LHCN-M2 (cell line): ENCODE measurements around the gene FXYD6.

DNA sequence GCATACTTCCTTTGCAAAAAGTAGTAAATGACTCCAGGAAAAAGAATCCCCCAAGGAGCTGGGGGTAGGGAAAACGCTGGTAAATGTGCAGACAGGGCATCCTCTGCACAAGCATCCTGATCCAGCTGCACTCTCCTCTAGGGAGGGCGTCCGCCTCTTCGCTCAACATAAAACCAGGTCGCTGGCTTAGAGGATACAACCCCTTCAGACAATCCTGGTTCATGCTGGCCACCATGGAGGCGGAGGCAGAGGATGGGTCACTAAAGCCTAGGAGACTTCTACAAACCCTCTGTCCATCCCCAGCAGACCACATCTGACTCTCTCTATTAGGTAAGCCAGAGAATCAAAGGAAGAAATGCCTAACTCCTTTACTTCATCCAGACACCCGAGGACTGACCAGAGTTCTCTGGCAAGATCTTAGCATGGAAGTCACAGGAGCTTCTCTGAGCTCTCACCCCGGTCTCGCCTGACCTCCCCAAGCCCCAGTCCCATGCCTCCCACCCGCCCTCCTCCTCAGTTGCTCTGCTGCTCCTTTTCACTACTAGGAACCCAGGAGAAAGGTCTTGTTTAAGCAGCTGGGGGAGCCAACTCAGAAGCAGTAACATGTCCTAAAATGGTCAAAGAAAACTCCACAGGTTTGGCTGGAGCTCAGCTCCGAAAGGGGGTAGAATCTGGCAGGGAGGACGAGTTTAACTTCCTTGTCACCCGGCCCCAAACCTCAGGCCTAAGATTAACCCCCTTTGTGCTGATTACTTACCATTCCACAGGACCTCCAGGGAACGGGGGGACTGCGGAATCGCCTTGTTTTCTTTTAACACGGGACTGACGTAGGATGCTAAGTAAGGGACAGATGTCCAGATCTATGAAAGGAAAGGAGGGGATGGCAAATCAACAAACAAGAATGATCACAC is 13.9 kb downstream of the PCSK7 start:
- RAMPAGE, long total RNA, result no peak

DNA sequence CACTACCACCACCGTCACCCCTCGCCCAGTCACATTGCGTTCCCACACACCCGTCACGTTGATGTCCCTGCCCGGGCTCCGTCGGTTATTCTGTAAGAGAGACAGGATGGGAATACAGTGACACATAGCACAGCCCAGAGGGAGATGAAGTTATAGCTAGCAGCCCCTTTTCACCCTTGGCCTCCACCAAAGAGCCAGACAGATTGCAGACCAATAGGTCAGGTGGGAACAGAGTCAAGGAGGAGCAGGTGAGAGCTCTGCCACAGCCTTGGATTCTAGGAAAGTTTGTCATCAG is 3.7 kb downstream of the PCSK7 start:
- RAMPAGE, long total RNA, result no peak

DNA sequence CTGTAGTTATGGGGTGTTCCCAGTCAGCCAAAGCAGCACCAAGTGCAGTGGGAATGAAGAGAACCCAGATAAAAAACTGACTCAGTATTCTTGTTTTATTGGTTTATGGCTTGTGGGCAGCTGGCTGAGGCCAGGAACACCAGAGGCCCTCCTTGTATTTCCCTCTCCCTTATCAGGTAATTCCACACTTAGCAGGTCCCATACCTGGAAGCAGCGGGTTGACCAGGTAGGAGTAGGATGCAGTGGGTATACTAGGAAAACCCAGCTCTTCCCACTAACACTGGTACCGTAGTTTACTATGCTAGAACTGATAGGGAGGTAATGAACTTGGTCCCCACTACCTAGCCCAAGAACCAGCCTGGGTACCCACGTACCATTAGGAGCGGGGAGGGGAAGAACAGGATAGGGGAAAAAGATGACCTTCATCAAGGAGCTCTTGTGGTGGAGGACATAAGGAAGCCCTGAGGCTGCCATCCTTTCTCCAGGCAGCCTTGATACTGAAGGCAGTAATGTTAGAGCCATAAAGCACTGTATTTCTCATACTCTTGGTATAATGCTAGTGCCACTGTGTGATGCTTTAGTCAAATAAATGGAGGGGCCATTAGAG is 28.2 kb downstream of the BACE1 start:
- RAMPAGE, long total RNA, result no peak

GRCh38 chr11:117299173-117300106 is 16.6 kb downstream of the BACE1 start:
- RAMPAGE, long total RNA, result no peak

DNA sequence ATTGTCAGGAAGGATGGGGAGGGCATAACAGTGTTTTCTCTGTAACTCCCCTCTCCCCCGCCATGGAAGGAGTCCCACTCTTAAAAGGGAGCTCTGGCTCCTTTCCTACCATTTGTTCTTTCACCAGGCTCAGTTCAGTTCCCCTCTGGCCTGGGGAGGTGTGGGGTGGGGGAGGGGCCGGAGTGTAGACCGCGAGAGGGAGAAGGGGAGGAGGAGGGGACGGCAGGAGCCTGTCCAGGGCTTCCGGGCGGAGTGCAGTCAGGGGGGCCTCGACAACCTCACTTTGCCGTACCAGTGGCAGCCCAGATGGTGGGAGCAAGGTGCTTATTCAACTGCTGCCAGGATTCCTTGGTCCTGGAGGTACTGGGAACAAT is 1.3 kb downstream of the BACE1 start:
- RAMPAGE, long total RNA, result no peak

GRCh38 chr11:117316660-117316886 is 517 bp upstream of the BACE1 start:
- RAMPAGE, long total RNA, result no peak

DNA sequence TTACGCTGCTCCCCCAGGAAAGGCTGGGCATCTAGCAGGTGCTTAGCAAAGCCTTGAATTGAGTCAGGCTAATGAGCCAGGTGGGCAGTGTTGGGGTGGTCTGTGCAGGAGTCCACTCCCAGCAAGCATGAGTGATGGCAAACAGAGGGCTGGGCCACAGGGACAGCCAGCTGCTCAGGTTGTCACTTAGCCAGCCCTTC is 149.9 kb downstream of the DSCAML1 start:
- RAMPAGE, long total RNA, result no peak

DNA sequence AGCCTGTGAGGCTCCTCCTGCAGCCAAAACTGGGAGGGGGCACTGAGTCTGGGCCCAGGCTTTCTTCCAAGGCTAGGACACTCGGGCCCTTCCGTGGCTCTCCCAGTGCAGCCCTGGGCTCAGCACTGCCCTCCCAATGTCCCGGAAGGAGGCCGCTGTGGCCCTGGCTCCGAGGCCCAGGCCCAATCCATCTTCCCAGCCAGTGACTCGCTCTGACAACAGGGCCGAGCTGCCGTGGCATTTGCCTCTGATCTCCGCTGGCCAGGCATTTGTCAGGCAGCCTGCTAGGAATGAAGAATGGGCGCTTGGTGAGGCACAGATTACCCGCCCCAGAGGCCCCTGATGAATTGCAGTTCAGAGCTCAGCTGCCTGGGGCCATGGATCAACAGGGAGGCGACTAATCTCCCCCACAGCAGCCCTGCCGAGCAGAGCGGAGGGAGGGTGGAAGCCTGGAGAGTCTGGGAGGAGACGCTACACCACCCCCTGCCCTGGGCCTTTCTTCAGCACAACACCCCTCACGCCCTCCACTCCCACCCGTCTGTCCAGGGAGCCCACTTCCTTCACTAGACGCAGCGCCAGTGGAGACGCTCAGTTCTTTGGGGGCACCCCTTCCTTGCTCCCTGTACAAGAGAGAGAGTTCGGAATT is 8.3 kb downstream of the FXYD2 start:
- RAMPAGE, long total RNA, result no peak

- RAMPAGE, long total RNA, result no peak
Observed at GRCh38 chr11:117842063-117842516, 17.5 kb upstream of the FXYD2 start.

- RAMPAGE, long total RNA, result no peak
Observed at GRCh38 chr11:117876292-117877099, at the start of gene FXYD6. Gene FXYD6 (minus strand): TSS chr11:117876658.

- RAMPAGE, long total RNA, result no peak
Observed at GRCh38 chr11:117979786-117980215, 6.4 kb upstream of the IL10RA start.

DNA sequence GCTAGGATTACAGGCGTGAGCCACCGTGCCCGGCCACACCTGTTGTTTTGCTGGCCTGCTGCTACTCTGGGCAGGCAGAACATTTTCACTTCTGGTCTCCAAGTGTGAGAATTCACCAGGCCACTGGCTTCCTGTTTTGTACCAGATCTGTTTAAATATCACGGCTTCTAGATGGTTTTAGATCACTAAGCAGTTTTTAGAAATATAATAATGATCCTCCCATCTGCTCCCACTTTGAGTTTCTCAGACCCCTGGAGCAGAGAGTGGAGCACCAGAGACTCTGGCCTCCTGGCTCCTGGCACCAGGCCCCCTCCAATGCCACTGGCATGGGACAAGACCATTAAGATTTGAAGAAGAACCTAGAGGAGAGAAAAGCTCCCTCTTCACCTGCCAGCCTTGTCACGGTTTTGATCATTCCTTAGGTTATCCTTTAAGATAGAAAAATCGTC is 22.0 kb downstream of the IL10RA start:
- RAMPAGE, long total RNA, result no peak

DNA sequence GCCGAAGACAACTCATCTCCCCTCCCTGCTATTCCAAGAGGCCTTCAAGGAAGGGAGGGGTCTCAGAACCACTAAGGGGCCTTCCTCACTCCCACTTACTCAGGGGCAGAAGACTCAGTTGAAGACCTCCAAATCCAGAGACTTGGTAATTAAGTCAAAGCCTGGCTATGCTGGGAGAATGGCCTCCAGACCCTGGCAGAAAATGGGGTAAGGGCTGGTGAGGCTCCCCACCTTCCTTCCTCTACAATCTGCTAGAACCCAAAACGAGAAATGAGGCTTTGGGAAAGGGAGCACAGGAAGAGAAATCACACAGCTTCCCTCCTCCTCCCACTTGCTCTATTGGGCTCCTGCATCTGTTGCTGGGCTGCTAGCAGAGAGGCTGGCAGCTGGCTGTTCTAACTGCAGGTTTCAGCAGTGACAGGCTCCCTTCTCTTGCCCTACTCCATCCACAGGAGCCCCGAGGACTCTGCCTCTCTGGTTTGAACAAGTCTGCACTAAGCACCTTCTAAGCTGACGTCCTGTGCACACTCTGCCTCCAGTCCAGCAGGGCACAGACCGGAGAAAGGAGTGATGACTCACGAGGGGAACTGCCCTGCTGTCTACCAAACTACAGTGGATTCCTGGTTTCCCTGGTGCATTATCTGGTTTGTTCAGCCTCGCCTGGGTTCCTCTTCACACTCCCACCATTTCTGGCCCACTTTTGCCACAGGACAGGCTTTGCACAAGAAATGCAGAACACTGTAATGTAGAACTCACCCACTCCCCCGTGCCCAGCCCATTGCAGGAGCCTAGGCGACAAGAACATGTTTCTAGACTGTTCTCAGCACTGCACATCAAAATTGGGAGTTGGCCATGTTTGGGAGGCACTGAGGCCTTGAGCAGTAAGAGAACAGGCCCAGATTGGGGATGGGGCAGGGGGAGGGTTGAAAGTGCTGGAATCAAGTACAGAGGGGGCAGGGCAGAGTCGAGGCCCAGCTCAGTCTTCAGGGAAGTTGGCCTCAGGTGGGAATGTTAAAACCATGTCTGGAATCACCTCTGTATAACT is 25.9 kb downstream of the IL10RA start:
- RAMPAGE, long total RNA, result no peak

- RAMPAGE, long total RNA, result no peak
Observed at GRCh38 chr11:118144822-118145936, 7.4 kb downstream of the SCN4B start.

DNA sequence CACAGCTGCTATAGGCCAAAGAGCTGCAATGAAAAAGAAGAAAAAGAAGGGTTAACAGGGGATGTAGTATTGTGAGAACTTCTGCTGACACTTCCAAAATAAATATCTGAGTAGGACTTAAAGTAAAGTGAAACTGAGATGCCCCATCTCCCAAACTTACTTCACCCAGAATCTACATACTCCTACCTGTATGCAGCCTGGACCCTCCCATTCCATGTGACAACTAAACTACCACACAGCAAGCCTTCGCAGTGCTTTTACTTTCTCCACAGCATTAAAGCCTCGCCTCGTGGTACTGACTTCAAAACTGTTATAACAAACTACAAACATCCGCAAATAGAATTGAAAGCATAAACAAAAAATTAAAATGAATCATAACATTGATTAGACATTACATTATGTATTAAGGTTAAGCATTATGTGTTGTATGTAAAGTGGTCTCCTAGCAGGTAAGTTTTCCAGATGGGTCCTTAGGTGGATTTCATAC is 979 bp downstream of the MPZL2 start:
- RAMPAGE, long total RNA, result no peak

- RAMPAGE, long total RNA, result no peak
Observed at GRCh38 chr11:118473250-118474351, 37.3 kb downstream of the KMT2A start.

DNA sequence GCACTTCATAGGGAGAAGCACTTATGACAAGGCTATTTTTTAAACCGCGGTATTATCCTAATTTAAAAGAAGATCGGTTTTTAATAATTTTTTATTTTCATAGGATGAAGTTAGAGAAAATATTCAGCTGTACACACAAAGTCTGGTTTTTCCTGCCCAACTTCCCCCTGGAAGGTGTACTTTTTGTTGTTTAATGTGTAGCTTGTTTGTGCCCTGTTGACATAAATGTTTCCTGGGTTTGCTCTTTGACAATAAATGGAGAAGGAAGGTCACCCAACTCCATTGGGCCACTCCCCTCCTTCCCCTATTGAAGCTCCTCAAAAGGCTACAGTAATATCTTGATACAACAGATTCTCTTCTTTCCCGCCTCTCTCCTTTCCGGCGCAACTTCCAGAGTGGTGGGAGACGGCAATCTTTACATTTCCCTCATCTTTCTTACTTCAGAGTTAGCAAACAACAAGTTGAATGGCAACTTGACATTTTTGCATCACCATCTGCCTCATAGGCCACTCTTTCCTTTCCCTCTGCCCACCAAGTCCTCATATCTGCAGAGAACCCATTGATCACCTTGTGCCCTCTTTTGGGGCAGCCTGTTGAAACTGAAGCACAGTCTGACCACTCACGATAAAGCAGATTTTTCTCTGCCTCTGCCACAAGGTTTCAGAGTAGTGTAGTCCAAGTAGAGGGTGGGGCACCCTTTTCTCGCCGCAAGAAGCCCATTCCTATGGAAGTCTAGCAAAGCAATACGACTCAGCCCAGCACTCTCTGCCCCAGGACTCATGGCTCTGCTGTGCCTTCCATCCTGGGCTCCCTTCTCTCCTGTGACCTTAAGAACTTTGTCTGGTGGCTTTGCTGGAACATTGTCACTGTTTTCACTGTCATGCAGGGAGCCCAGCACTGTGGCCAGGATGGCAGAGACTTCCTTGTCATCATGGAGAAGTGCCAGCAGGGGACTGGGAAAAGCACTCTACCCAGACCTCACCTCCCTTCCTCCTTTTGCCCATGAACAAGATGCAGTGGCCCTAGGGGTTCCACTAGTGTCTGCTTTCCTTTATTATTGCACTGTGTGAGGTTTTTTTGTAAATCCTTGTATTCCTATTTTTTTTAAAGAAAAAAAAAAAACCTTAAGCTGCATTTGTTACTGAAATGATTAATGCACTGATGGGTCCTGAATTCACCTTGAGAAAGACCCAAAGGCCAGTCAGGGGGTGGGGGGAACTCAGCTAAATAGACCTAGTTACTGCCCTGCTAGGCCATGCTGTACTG is 3.2 kb upstream of the TTC36 start:
- RAMPAGE, long total RNA, result no peak

- RAMPAGE, long total RNA, result no peak
Observed at GRCh38 chr11:118530008-118530813, 781 bp upstream of the TMEM25 start.

GRCh38 chr11:118543829-118544515 is 13.0 kb downstream of the TMEM25 start:
- RAMPAGE, long total RNA, result no peak

GRCh38 chr11:118571549-118572140 is 564 bp upstream of the ARCN1 start:
- RAMPAGE, long total RNA, result no peak